Bronchus (tissue), 1 donor: ENCODE results near the gene AMY1C.

DNA sequence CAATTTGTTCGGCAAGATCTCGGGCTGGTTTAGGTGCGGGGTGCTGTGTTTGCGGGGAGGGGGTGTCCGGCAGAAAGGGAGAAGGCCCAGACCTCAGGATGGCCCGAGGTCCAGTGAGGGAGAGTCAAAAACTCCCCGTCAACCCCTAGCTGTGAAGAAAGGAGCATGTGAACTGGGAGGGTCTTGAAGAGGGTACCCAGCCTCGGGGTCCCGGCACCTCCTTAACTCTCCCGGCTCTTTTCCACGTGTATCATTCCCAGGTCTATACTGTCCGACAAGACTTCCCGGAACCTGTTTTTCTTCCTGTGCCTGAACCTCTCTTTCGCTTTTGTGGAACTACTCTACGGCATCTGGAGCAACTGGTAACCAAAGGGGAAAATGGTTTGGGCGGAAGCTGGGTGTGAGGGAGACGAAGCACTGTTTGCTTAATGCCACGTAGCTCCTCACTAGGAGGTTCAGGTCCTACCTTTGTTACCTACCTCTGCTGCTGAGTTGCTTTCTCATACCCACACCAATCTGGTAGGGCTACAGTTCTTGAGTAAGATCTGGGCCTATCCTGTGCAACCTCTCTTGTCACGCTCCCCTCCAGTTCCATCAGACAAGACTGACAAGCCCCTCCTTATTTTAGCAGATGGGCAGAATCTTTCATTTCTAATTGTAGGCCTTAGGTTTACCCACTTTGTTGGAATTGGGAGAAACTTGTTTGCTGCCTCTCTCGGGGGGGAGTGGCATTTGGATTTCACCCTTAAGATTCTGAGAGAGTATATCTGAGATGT, 608 bp downstream of the SLC30A7 start:
- PRO-cap, result unidirectional peak, minus-strand start at position 448 of the sequence

- PRO-cap, result no peak
Observed at GRCh38 chr1:100950620-100951197, 54.8 kb downstream of the SLC30A7 start.

DNA sequence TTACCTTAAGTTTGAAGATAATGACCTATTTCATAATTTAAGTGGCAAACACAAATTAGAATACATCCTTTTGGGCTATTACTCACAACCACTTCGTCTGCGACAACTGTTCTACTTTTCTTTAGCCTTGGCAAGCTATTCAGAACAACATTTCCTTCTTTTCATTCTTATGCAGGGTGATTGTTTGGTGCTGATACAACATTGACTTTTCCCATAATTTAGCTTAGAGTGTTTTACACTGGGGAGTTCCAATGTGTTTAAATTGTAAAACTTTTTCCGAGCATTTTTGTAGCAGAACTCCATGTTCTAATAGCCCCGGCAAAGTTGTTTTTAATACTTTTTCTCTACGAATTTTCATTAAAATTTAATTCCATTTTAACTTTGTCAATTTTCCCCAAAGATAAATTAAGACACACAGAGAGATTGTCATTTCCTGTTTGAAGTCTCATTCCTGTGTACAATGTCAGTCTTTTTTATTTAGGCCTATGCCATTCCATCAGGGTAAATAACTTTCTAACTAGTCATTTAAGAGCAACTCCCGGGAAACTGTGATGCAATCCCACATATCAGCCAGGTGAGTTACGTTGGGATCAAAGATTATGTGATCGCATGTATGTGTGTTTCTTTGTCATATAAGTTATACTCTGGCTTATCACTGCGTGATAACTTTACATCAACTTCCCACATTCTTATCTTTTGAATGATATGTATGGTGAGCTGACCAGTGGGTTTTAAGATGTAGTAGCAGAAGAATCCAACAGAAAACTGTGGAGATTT, 86.3 kb upstream of the S1PR1 start:
- PRO-cap, result no peak

DNA sequence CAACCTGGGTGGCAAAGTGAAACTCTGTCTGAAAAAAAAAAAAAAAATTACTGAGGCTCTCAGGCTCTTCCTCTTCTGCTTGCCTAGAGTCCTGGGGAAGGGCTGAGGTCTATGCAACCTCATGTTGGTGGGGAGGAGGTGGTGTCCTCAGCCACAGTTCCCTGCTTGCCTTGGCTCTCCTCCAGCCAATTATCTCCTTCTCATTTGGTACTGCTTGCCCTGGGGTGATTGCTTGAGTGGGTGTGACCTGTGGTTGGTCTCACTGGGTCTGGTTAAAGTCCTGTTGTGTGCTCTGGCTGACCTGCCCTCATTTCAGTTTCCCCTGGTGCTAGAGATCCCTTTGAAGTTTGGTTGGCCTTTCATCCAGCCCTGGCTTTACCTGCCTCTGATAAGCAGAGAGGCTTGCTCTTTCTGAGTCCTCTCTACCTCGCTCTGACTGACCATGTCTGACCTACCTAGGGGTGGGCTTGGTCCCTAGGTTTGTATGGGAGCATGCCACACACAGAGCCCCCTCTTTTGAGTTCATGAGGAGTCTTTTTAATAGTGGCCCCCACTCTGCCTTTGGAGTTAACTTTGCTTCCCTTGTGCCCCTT, 21.1 kb downstream of the S1PR1 start:
- PRO-cap, result no peak

GRCh38 chr1:101283915-101284498, 47.2 kb downstream of the S1PR1 start:
- PRO-cap, result no peak

GRCh38 chr1:101997154-101997526, 414 bp upstream of the OLFM3 start:
- PRO-cap, result no peak

DNA sequence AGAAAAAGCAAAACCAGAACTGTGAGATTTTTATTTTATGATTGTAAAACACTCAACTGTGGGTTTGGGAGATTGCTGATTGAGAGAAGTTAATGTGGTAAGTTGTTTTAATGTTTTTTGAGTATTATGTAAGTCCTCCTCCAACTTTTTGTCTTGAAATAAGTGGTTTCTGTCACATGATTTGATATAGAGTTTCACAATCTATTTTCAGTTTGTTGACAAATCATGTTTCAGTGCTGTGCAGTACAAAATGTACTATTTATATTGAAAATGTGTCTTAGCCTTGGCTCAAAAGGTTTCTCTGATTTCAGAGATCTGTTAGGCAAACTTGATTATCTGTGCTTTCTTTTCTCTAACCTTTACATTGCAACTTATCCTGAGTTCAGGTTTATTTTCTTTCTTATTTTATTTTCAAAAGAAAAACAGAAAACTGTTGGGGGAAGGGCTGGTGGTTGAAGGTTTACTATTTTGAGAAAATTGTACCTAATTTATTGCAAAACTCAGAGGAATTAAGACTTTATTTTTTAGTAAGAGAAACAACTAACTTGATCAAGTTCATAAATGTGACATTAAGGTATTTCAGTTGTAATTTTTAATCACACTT, 9.3 kb upstream of the AMY2B start:
- PRO-cap, result no peak

GRCh38 chr1:103749715-103750003, at the start of gene AMY1C:
AMY1C (plus strand) TSS chr1:103749898.
- PRO-cap, result no peak

GRCh38 chr1:107687795-107688959, 276.8 kb downstream of the VAV3 start:
- PRO-cap, result unidirectional peak, minus-strand start at chr1:107688499

- PRO-cap, result no peak
Observed at GRCh38 chr1:107877792-107878036, 87.3 kb downstream of the VAV3 start.

GRCh38 chr1:108050911-108051817, 86.2 kb upstream of the VAV3 start:
- PRO-cap, result no peak

GRCh38 chr1:108190679-108191196, 9.4 kb downstream of the SLC25A24 start:
- PRO-cap, result no peak

- PRO-cap, result unidirectional peak, plus-strand start at chr1:108199239
Observed at GRCh38 chr1:108198927-108199698, 1.0 kb downstream of the SLC25A24 start.

- PRO-cap, result no peak
Observed at GRCh38 chr1:108699107-108700042, 7.3 kb downstream of the PRPF38B start.

- PRO-cap, result bidirectional peak, plus-strand start at chr1:108746995, minus-strand start at chr1:108746912; unidirectional peak, minus-strand start at chr1:108747405
Observed at GRCh38 chr1:108746865-108747905, 711 bp downstream of the STXBP3 start.

DNA sequence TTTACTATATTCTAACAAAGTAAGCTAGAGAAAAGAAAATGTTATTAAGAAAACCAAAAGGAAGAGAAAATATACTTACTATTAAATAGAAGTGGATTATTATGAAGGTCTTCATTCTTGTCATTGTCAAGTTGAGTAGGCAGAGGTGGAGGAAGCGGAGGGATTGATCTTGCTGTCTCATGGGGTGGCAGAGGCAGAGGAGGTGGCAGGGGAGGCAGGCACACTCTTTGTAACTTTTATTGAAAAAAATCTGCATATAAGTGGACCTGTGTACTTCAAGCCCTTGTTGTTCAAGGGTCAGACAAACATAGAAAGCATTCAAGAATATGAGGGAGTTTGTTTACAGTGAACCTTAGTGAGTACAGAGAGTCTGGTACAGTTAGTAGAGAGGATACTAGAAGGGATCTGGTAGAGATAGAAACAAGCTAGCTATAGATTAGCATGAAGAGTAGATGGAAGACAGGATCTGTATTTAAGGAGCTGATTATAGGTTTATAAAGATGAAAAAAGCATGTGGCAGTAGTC, 22.7 kb downstream of the STXBP3 start:
- PRO-cap, result no peak

GRCh38 chr1:109099839-109100768, 9.5 kb downstream of the TMEM167B start:
- PRO-cap, result bidirectional peak, plus-strand start at chr1:109100193, minus-strand start at chr1:109099914

DNA sequence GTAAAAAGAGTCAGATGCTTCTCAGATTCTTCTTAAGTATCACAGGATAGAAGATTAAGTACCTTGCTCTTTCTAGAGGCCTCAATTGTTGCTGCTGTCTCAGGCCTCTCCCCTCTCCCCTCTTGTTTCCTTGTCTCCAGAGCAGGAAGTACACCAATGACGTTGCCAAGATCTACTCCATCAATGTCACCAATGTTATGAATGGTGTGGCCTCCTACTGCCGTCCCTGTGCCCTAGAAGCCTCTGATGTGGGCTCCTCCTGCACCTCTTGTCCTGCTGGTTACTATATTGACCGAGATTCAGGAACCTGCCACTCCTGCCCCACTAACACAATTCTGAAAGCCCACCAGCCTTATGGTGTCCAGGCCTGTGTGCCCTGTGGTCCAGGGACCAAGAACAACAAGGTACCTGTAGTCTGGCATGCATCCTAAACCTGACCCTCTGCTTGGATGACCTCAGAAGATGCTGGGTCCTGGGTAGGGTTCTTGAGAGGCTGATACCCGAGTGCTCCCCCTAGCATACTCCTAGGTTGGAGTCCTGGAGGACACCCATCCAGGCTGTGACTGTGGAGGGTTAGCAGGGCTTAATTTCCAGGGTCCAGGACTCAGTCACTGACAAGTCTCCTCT, 21.1 kb upstream of the SARS1 start:
- PRO-cap, result unidirectional peak, minus-strand start at position 124 of the sequence

GRCh38 chr1:109214242-109215123, 765 bp downstream of the SARS1 start:
- PRO-cap, result bidirectional peak, plus-strand start at chr1:109214401, minus-strand start at chr1:109214335; bidirectional peak, plus-strand start at chr1:109215018, minus-strand start at chr1:109214898

DNA sequence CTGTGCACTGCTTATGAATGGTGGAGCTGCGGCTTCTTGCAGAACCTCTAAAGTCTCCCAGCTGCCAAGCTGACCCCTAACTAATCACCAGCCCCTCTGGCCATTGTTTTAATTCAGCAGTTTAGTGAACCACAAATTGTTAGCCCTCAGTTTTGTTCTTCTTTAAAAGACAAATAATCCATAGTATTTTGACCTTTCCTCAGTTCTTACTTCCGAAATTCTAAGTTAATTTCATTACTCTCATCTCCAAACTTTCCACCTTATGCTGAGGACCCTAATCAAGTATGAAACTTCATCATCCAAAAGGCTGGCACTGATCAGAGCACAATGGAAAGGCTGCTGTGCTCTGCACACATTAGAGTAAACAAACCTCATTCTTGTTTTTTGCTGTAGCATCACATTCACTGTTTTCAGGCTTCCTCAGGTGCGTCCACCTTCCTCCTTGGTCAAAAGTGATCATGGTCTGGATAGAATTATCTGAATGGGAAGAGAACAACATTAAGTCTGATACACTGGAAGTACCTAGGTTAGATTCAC, 29.1 kb upstream of the MYBPHL start:
- PRO-cap, result no peak